Urinary bladder (tissue), 3 donors: ENCODE data around the gene NRG4.

- PRO-cap: no peak
- RAMPAGE, long total RNA: no peak
Measured at GRCh38 chr15:75922560-75923413, 19.1 kb downstream of the FBXO22 start.

GRCh38 chr15:76011819-76012494, at the start of gene NRG4:
Gene NRG4, minus strand, starts transcription at chr15:76012424.
- PRO-cap: no peak
- RAMPAGE, long total RNA: start-site peak on the minus strand at chr15:76012376-76012429, 23 and 13 reads in 2 replicates

- PRO-cap: no peak
- RAMPAGE, long total RNA: no peak
Measured at GRCh38 chr15:76150883-76151421, 91.2 kb downstream of the TMEM266 start.

DNA sequence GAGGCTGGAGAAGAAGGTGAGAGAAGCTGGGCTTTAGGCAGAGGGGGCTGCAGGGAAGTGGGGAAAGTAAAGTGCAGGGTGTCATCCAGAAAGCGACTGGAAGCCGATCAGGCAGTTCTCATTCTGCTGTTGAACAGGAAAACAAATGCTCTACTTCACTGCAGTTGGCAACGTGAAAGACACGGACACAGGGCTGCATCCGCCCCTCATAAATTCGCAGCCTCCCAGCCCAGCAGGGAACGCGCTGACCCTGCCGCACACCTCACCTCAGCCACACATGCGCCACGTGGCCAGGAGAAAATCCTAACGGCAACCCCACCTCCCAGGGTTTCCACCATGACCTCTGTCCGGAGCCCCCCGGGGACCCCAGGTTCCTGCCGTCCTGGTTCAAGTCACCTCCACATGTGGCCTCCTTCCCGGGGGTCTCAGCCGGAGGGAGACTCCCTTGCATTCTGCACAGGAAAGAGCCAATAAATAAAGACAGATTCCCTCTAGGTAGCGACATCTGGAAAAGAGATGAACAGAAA, 118.6 kb downstream of the TMEM266 start:
- PRO-cap: no peak
- RAMPAGE, long total RNA: no peak

DNA sequence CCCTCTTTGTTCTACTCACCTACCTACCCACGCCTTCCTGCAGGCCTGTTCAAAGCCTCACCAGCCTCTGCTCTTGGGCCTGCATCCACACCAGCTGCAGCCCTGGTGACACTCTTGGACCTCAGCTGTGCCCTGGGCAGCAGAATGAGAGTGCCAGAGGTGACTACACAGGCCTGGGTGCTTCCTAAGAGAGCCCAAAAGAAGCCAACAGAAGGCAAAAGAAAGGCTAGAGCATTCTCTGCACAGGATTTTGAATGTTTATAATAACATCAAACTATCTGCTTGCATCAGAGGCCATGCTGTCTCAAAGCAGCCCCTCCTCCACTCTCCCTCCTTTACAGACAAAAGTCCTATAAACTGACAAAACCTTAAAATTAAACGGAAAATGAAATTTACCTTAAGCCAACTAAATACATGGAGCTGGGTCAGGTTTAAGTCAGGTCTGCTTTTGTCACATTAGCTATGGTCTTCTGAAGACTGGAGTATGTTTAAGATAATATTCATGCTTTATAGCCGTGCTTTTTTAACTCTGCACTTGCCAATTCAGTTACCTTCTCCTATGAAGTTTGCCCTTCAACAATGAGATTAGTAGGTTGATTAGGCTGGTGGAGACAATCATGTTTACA, 95.6 kb downstream of the ETFA start:
- PRO-cap: no peak
- RAMPAGE, long total RNA: no peak

- PRO-cap: no peak
- RAMPAGE, long total RNA: no peak
Measured at GRCh38 chr15:76279840-76280579, 31.3 kb downstream of the ETFA start.

DNA sequence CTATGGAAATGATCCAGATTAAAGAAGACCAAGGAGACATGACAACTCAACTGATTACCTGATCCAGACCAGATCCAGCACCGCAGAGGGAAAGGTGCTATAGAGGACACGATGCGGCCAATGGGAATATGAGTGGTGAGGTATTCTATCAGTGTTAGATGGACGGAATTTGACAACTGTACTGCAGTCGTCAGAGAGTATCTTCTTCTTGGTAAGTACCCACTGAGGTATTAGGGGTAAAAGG, 27.4 kb downstream of the TSPAN3 start:
- PRO-cap: no peak
- RAMPAGE, long total RNA: no peak

GRCh38 chr15:77064358-77065030, 6.4 kb downstream of the TSPAN3 start:
- PRO-cap: unidirectional peak, minus-strand start at chr15:77064580
- RAMPAGE, long total RNA: no peak

DNA sequence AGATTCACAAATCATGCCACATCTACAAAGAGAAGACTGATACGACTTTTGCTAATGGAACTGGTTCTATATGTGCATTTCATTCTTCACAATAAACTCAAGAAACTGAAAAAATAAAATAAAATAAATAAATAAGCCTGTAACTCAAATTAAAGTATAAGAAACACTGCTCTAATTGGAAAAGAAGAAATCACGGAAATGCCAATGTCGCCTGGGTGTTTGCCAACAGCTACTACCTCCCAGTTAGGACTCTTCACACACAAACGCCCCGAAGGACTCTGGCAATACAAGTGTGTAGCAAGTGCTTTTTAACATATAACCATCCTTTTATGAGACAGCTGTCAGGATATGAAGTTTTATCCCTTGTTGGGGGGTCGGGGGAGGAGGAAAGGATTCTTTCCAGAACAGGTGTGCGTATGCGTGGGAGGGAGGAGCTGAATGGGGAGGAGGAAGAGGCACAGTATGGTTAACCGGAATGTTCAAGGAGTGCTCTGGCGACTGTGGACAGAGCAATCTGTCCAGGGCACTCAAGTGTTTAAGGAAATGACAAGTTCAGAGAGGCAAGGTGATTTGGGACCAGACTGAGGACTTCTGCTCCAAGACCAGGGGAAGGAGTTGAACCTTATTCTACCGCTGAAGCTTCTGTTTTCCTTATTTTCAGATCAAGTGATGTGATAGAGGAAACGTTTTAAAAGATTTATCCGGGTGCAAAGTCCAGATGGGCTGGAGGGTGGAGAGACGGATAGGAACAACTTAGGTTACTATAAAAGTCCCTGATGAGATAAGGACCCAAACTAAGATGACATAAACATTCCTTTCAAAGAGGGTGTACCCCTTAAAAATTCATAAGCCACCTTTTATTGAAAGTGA, 1.3 kb downstream of the TSPAN3 start:
- PRO-cap: no peak
- RAMPAGE, long total RNA: no peak

DNA sequence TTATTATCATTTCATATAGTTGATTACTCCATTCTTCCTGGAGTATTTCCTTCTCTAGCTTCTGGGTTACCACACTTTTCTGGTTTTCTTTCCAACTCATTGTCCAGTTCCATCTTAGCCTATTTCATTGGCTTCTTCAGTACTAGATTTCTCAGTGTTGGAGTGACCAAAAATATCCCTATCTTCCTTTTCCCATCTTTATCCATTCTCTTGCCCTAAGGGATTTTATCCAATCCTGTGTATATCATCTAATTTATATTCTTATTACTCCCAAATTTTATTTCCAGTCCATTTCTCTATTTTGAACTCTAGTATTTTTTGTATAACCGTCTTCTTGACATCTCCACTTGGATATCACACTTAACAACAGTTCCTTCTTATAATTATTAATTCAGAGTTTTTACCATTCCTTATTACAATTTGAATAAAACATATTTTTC, 162.5 kb upstream of the TSPAN3 start:
- PRO-cap: no peak
- RAMPAGE, long total RNA: no peak

- PRO-cap: no peak
- RAMPAGE, long total RNA: no peak
Measured at GRCh38 chr15:77421405-77421654, 642 bp downstream of the HMG20A start.

DNA sequence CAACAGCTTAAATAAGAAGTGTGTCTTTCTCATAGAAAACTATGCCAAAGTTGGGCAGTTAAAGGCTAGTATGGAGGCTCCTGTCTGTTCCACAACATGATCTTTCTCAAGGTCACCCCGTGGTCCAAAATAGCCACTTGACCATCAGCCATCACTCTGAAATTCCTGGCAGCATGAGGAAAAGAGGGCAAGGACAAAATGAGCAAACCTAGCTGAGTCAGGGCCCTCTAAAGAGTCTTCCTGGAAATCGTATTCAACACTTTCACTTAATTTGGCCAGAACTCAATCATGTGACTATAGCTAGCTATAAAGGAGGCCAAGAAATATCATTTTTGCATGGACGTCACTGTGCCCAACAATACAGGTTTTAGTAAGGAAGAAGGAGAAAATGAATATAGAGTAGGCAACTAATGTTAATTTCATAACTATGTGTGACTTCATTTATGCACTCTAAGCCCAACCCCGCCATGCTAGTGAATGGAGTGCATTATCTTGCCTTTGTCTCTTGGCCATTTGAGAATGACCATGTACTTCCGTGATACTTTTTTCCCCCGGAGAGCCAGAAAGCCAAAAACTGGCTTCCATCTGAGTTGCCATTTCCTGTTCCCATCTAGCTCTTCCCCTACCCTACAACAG, 66.3 kb downstream of the HMG20A start:
- PRO-cap: no peak
- RAMPAGE, long total RNA: no peak

- PRO-cap: no peak
- RAMPAGE, long total RNA: no peak
Measured at GRCh38 chr15:77493066-77493750, 72.5 kb downstream of the HMG20A start.

GRCh38 chr15:77507153-77508268, 86.8 kb downstream of the HMG20A start:
- PRO-cap: bidirectional peak, plus-strand start at chr15:77508125, minus-strand start at chr15:77508046
- RAMPAGE, long total RNA: no peak

- PRO-cap: unidirectional peak, minus-strand start at chr15:77543407; unidirectional peak, minus-strand start at chr15:77543465
- RAMPAGE, long total RNA: no peak
Measured at GRCh38 chr15:77542982-77544029, 89.4 kb downstream of the LINGO1 start.

DNA sequence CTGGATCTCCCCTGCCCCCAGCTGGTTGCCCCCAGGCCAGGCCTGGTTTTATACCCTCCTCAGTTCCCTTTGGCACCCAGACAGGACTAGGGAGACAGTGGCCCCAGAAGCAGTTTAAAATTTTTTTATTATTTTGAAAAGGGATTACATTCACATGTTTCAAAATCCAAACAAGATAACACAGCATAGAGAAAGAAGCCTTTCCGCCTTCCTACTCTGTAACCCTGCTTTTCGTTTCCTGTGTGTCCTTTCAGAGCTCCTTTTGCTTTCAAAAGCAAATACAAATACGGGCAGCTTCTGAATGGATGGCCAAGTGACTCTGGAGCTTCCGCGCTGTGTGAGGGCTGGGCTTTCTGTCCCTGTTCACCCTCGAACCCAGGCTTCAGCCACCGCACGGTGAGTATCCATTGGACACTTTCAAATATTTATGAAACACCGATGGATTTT, 63.9 kb downstream of the LINGO1 start:
- PRO-cap: no peak
- RAMPAGE, long total RNA: no peak

GRCh38 chr15:77622404-77622816, 10.3 kb downstream of the LINGO1 start:
- PRO-cap: no peak
- RAMPAGE, long total RNA: no peak

- PRO-cap: no peak
- RAMPAGE, long total RNA: no peak
Measured at GRCh38 chr15:77622982-77623383, 9.7 kb downstream of the LINGO1 start.

DNA sequence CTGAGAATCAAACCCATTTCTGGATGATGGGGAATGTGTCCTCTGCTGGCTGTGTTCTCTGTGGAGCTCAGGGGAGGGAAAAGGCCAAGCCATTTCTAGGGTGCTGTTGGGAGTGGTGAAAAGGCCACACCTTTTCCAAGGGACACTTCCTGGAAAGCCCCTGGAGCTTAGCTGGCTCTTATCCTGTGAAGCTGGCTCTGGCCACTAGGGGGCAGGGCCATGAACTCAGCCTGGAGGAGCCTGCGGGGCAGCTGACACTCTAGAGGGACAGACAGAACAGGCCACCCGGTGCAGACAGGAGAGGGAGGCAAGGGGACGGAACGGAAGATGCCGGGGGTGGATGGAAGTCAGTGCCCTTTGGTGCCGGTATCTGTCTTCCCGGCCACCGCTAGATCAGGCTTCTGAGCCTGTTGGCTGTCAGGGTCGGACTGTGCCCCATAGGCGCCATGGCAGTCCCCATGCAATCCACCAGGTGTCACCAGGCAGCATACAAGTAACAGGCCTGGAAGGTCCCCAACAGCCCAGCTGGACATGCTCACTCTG, 167.1 kb downstream of the TBC1D2B start:
- PRO-cap: no peak
- RAMPAGE, long total RNA: no peak

GRCh38 chr15:78061848-78062474, 15.6 kb downstream of the TBC1D2B start:
- PRO-cap: no peak
- RAMPAGE, long total RNA: no peak